ENCODE measurements around a stretch of chr2.

DNA sequence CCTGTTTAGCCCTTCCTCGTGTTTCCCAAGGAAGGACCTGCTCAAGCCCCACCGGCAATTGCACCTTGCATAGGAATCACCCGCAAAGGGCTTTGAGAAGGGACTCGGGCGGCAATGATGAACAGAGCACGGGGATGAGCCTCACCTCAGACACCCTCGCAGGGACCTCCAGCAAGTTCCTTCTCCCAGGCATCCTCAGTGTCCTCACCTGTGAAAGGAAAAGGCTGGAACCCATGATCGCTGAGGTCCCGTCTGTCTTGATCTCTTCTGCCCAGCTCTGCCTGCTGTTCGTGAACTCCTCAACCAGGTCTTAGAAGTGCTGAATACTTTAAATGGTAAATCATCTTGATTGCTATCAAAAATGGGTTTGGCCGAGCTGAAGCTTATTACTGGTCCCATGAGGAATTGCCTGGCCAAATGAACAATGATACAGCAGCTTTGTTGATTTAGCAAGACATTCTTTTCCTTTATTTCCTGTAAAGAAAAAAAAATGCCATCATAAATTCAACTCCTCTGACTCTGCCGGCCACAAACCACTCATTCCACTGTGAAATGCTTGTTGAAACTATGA is 74.4 kb upstream of the ID2 start:
- PRO-cap = no peak

- PRO-cap = no peak
Measured at GRCh38 chr2:8627763-8628098, 54.1 kb upstream of the ID2 start.

DNA sequence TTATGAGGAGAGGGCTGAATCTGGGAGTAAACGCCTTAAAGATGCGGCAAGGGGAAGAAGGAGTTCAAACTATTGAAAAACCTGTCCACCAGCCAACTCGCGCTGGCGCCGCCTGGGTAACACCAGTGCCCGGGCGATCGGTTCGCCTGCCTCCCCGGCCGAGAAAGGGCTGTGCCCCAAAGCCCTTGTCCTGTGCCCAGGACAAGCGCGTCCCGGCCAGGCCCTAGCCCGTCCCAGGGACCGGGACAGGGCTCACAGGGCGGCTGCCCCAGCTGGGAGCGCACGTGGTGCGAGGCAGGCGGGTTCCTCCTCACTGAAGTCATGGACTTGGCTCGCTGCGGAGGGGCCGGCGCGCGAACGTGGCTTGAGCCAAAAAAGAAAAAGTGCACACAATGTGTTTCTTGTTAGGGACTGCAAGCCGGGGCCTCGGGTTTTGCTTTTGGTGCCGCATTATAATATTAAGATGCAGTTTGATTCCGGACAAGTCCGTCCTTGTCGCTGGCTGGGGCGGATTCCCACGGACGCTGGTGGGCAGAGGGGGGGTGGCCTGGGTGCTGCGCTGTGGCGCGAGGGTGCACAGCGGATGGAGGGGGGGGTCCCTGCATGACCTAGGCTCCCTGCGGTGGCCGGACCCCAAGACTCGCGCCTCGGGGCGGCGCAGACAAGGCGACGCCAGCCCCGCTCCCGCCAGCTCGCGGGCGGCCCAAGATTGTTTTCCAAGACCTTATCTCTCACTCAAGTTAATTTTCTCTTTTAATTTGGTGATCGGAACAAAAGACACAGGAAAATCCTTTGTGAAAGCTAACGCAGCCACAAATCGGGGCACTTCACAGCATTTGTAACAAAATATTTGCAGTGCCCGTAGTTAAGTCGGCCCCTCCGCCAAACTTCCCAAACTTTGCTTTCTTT is 5.2 kb upstream of the ID2 start:
- PRO-cap = no peak

- PRO-cap = bidirectional peak, plus-strand start at chr2:8683411, minus-strand start at chr2:8683369; unidirectional peak, minus-strand start at chr2:8683563
Measured at GRCh38 chr2:8683246-8683790, 1.5 kb downstream of the ID2 start.

DNA sequence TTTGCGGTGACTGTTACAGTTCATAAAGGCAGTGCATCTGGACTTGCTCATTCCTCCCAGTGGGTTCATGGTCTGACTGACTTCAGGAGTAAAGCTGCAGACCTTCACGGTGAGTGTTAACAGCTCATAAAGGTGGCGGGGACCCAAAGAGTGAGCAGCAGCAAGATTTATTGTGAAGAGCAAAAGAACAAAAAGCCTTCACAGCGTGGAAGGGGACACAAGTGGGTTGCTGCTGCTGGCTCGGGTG is 65.2 kb upstream of the KIDINS220 start:
- PRO-cap = no peak

GRCh38 chr2:9070842-9071557 is 67.5 kb upstream of the MBOAT2 start:
- PRO-cap = no peak

GRCh38 chr2:9548248-9549055 is 7.2 kb downstream of the ADAM17 start:
- PRO-cap = no peak

- PRO-cap = bidirectional peak, plus-strand start at chr2:9555460, minus-strand start at chr2:9555310
Measured at GRCh38 chr2:9555149-9555613, 449 bp downstream of the ADAM17 start.

- PRO-cap = no peak
Measured at GRCh38 chr2:9686037-9686592, 55.3 kb upstream of the YWHAQ start.

- PRO-cap = no peak
Measured at GRCh38 chr2:9738458-9738780, 104.9 kb upstream of the TAF1B start.

GRCh38 chr2:9777888-9778437 is 65.3 kb upstream of the TAF1B start:
- PRO-cap = no peak

DNA sequence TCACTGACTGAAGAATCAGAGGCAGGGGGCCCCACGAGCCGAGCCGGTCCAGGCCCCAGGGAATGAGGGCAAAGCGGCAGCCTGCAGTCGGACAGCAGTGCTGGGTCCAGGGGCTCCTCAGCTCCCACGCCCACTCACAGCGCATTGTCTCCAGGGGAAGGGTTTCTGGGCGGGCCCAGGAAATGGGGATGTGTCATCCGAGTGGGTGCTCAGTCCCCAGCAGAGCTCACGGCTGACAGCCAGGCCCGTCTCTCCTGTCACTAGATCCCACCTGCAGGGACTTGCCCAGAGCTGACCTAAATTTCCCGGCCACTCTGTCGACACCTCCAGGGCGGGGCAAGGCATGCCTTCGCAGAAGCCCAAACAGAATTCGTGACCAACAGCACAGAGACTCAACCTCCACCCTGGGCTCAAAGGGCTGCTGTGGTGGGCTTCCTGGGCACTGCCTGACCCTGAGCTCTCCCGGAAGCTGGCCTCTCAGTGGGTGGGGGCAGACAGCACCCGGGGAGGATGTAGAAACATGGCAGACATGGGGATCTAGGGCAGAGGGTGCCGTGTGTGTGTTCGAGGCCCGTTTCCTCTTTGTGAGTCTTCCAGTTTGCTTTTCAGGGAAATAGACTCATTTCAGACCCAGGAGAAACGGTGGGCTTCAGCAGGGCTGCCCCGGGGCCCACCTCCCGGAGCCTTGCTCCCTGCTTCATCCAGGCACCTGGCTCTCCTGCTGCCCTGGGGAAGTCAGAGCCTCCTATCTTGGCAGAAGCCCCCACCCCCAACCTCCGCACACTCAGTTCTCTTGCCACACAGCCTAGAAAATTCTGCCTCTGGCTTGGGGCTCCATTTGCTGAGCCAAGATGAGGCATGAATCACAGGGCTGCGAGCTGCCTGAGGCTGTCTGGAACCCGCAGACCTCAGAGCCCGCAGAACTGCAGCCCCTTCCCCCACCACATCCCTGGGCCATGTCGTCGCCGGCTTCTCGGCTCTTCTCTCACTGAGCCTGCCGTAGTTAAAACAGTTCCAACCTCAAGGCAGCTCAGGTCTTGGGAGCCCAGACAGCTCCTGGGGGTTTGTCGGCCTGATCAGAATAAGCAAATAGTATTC is 41.9 kb upstream of the TAF1B start:
- PRO-cap = no peak

DNA sequence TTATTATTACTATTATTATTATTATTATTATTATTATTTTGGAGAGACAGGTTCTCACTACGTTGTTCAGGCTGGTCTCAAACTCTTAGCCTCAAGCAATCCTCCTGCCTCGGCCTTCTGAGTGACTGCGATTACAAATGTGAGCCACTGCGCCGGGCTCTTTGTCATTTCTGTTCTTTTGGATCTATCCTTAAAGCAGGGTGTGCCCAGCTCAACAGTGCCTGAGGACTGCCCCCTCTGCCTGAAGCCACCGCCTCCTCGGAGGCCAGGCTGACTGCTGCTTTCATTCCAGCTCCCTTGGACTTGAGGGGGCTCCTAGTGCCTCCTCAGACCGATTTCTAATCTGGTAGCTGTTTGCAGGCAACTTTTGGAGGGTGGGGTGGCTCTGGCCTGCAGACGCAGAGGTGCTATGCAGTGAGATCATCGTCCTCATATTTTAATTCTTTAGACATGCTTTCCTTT is 36.0 kb upstream of the KLF11 start:
- PRO-cap = no peak

GRCh38 chr2:10034164-10034816 is 9.1 kb upstream of the KLF11 start:
- PRO-cap = no peak

GRCh38 chr2:10036031-10037154 is 7.0 kb upstream of the KLF11 start:
- PRO-cap = no peak

GRCh38 chr2:10039980-10040358 is 3.4 kb upstream of the KLF11 start:
- PRO-cap = no peak

- PRO-cap = bidirectional peak, plus-strand start at chr2:10302124, minus-strand start at chr2:10302013
Measured at GRCh38 chr2:10301736-10302376, 848 bp upstream of the HPCAL1 start.

DNA sequence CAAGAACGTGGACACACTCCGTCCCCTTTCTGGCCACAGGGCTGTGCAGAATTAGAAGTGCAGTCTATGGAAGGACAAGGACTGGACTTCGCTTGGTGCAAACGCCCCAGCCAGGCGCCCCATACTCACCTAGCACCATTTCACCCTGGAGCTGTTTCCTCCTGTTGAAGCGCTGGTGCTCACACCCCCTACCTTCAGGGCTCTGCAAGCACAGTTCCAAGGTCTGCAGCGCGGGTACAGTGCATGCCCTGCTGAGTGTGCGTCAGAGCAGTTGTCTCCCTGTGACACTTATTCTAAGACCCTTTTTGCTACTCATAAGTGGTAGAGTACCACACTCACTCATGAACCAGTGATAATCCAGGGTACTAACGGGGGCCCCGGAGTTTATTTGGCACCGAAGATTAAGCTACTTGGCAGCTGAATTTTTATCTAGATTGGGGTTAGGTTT is 3.1 kb downstream of the HPCAL1 start:
- PRO-cap = no peak

DNA sequence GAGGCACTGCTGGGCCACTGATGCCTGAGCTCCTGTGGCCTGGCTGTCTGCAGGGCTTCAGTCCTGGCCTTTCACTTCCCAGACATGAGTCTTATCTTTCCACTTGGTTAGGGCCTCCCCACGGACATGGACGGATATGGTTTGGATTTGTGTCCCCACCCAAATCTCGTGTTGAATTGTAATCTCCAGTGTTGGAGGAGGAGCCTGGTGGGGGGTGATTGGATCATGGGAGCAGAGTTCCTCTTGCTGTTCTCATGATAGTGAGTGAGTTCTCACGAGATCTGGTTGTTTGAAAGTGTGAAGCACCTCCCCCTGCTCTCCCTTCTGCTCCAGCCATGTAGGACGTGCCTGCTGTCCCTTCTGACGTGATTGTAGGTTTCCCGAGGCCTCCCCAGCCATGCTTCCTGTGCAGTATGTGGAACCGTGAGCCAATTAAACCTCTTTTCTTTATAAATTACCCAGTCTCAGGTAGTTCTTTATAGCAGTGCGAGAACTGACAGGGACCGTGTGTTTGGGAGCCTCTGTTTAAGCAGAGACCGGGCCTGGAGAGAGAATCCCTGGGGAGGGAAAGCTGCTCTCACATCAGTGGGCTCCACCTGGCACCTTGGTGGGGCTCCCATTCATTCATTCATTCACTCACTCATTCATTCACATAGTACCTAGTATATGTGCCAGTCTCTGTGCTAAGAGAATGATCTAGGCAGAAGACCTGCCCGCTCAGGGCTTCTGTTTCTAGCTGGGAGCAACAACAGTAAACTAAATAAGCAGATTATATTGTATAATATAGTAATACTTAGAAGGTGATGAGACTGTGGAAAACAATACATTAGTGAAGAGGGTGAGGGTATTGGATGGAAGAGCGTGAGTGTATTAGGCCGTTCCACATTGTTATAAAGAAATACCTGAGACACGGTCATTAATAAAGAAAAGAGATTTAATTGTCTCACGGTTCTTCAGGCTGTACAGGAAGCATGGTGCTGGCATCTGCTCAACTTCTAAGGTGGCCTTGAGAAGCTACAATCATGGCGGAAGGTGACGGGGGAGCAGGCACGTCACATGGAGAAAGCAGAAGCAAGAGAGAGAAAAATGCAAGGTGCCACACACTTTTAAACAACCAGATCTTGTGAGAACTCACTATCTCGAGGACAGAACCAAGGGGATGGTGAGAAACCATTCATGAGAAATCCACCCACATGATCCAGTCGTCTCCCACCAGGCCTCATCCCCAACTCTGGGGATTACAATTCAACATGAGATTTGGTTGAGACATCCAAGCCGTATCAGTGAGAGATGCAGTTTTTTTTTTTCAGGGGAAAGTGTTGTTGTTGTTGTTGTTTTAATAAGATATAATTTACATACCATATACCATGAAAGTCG is 17.9 kb downstream of the HPCAL1 start:
- PRO-cap = no peak

DNA sequence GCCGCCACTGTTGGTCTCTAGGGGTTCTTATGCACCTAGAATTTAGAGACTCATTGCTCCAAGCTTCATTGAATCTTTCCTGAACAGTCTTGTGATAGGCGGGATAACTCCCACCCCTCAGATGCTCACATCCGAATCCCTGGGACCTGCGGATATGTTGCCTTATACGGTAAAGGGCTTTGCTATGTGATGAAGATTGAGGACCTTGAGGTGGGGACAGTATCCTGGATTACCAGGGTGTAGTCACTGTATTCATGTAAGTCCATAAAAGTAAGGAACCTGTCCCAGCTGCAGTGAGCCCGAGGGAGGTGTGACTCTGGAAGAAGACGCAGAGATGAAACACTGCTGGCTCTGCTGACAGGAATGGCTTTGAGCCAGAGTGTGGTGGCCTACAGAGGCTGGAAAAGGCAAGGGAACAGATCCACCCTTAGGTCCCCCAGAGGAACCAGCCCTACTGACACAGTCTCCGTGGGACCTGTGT is 26.4 kb downstream of the HPCAL1 start:
- PRO-cap = no peak